HT1080 (cell line): ENCODE measurements around a stretch of chr15.

GRCh38 chr15:94855342-94856102 is 624.2 kb downstream of the MCTP2 start:
RAMPAGE:
- cytosol, long total RNA, result no peak
- long total RNA, result no peak
- nucleus, long total RNA, result no peak

DNA sequence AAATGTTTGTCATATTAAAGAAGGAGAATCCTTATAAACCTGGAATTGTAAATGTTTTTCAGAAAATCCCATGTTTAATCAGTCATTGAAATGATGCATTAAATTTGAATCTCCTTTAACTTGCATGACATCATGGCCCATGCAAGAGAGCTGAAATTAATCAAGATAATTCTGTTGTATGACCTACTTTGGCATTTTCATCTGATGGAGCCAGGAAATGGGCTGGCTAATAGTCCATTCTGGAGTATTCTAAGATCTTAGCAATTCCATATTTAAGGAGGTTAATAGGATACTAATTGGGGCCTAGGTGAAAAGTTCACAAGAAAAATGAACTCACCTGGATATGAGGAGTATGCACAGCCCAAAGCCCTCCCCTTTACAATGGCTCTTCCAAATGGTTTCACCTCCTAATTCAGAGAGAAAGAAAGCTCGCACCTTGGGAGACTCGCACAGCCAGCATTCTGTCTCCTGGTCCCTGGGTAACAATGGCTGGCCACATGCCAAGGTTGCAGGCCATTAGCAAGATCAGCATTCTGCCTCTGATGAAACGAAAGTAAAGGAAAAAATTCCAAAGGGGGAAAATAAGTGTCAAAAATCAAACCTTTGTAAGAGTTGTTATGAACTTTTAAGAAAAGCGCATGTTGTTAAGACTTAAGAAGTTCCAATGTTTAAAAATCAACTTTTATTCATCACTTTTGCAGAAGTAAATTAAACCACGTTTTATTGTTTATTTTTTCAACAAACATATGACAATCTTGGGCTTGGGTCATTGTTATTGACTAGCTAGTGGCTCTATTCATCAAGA is 786.5 kb downstream of the MCTP2 start:
RAMPAGE:
- cytosol, long total RNA, result no peak
- long total RNA, result no peak
- nucleus, long total RNA, result no peak

DNA sequence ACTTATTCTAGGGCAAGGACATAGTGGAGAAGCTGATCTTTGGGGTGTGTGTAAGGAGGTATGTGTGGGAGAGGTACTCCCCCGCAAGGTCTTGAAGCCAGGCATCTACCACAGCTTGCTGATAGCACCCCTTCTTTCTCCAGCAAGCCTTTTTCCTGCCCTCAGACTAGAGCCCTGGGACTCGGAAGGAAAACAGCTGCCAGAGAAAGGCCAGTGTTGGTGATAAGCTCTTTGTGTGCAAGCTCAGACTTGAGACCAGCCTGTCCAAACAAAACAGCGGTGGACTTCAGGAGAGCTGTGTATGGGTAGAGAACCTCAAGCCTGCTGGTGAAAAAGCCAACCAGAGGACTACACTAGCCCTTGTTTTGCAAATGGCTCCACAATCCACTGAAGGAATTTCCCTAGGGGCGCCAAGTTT is 1028.6 kb downstream of the MCTP2 start:
RAMPAGE:
- cytosol, long total RNA, result no peak
- long total RNA, result no peak
- nucleus, long total RNA, result no peak

DNA sequence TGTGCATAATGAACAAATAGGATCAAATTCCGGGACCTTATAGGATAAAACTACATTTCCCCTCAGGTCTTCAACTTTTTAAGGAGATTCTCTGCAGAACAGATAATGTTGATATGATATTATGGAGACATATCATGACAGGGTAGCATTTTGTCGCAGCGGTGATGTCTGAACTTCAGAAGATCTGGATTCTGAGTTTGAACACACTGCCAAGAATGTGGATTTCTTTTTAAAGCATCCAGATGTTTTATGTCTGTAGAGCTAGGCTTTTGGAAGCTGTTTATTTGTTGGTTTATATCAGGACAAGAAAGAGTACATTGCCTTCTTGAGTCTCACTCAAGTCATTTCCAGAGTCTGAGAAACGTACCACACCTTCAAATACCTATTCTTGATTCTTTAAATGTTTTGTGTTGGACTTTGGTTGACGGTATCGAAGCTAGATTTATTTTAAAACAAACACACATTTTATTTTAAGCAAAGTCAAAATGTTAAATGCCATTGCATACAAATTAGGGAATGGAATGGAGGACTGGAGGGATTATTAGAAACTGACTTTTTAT is 1047.6 kb downstream of the MCTP2 start:
RAMPAGE:
- cytosol, long total RNA, result no peak
- long total RNA, result no peak
- nucleus, long total RNA, result no peak

RAMPAGE:
- cytosol, long total RNA, result no peak
- long total RNA, result no peak
- nucleus, long total RNA, result no peak
Observed at GRCh38 chr15:95303737-95305003, 1026.3 kb upstream of the NR2F2 start.

DNA sequence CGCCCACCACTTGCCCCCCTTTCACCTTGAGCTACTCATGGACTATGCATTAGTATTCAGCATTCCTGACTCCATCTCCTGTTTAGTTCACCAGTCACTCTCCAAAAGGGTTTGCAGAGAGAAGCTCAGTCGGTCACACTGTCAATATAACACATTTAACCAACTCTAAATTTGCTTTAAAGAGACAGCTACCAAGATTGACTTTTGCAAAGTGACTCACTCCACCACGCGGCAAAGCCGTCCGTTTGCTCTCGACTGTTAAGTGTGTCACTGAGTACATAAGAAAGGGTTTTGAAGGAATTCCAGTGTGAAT is 1006.8 kb upstream of the NR2F2 start:
RAMPAGE:
- cytosol, long total RNA, result no peak
- long total RNA, result no peak
- nucleus, long total RNA, result no peak

RAMPAGE:
- cytosol, long total RNA, result no peak
- long total RNA, result no peak
- nucleus, long total RNA, result no peak
Observed at GRCh38 chr15:95439957-95440516, 890.5 kb upstream of the NR2F2 start.

DNA sequence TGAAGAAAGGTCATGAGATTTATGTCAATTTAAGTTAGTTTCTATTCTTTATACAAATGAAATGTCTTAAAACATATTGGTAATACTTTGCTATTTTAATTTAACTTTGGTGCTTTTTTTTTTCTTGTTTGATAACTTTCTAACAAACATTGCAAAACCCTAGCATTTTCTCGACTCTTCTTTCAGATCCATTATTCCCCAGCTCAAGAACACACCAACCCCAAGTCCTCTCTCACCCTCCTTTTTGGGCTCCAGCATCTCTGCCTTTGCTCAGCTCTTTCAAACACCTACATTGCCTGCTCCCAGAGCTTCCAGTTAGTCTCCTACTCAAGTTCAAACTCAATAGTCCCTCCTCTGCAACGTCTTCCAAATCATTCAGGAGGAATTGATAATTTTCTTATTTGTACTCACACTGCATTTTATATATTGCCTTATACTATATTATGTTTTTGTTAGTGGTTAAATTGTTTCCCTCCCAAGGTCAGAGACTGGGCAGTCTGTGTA is 852.4 kb upstream of the NR2F2 start:
RAMPAGE:
- cytosol, long total RNA, result no peak
- long total RNA, result no peak
- nucleus, long total RNA, result no peak

RAMPAGE:
- cytosol, long total RNA, result no peak
- long total RNA, result no peak
- nucleus, long total RNA, result no peak
Observed at GRCh38 chr15:95846748-95847251, 483.7 kb upstream of the NR2F2 start.

GRCh38 chr15:95874495-95875012 is 455.9 kb upstream of the NR2F2 start:
RAMPAGE:
- cytosol, long total RNA, result no peak
- long total RNA, result no peak
- nucleus, long total RNA, result no peak

DNA sequence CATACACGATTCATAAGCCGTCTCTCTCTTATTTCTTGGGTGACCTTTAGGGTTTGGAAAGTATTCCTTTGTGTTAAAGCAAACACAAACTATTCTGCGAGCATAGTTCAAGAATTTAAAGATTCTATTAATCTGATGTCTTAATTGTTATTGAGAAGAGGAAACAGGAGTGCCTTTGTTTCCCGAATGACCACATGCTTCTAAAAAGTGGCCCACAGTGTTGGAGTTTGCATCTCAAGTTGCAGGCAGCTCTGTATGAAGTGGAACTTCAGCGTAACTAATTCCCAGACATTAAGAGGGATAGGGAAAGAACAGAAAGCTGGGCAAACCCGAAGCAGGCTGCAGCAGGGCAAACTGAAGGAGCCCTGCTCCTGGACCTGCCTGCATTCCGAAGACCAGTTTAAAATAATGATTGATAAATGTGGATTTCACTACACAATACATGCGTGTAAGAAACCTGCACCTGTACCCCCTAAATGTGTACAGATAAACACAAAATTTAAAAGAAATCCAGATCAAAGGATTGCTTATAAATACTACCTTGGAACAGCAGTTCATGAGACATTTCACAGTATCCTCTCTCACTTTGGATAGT is 163.6 kb upstream of the NR2F2 start:
RAMPAGE:
- cytosol, long total RNA, result no peak
- long total RNA, result no peak
- nucleus, long total RNA, result no peak

DNA sequence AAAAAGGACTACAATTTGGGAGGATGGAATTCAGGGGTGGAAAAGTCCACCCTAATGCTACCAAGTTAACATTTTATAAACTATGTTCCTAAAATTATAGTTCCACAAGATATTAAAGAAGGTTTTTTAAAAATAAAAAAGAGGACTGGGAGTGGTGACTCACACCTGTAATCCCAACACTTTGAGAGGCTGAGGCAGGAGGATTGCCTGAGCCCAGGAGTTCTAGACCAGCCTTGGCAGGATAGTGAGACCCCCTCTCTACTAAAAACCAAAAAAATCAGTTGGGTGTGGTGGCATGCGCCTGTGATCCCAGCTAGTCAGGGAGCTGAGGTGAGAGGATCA is 152.8 kb upstream of the NR2F2 start:
RAMPAGE:
- cytosol, long total RNA, result no peak
- long total RNA, result no peak
- nucleus, long total RNA, result no peak

RAMPAGE:
- cytosol, long total RNA, result no peak
- long total RNA, result no peak
- nucleus, long total RNA, result no peak
Observed at GRCh38 chr15:96322435-96323710, 7.6 kb upstream of the NR2F2 start.

DNA sequence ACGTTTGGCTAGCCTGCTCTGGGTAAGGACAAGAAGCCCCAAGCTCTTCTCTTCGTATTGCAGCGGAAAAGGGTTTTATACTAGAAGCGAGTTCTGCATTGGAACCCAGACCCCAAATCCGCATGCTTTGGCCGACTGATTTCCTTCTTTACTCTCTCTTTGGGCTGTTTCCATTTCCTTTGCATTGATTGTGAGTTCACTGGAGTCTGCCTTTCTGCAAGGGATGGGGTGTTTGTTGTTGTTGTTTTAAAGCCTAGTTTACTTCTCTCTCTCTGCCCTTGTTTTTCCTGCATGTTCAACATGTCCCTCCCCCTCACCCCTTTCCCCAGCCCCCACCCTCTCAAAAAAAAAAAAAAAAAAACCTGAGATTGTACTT is 2.1 kb downstream of the NR2F2 start:
RAMPAGE:
- cytosol, long total RNA, result no peak
- long total RNA, result no peak
- nucleus, long total RNA, result no peak

RAMPAGE:
- cytosol, long total RNA, result no peak
- long total RNA, result no peak
- nucleus, long total RNA, result no peak
Observed at GRCh38 chr15:96336631-96336910, 6.1 kb downstream of the NR2F2 start.

DNA sequence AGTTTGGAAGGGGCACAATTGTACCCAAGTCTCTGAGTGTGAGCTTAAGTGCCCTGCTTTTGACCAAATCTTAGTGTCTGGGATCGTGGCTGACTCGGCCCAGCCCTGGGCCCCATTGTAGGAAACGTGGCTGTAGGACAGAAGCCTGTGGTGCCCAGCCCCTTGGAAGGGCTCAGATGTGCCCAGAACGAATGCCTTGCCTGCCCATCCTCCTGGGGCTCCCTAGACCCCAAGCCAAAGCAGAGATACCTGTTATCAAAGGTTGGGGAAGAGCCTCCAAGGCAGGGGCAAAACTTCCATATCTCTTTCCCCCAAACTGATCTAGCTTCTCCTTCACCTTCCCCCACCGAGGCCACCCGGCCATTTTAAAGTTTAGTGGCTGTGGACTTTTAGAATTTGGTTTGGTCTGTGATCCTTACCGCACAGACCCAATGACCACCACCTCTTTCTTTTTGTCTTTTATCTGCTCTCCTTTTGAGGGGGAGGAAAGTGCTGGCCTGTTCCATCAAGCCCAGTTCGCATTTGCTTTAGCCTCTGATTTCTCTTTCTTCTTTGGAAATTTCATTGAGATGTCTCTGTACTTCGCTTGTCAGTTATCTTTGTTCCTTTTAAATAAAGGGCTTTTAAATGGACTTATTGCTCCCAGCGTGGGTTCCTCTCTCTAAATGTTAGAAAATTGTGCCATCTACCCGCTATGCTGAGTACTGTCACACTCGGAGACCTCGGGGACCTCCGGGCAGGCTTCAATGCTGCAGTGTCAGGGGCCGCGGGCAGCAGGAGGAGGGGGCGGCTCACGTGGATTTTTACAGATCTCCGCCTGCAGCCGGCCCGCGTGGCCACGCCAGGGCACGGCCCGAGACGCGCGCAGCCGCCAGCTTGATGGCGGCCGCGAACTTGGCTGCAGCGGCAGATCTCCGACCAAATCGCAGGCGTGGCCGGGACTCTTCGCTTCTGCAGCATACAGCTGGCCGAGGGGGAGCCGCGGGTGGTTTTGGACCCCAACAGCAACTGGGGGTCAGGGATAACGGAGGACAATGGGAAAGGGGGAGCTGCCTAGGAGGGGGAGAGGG is 14.9 kb downstream of the NR2F2 start:
RAMPAGE:
- cytosol, long total RNA, result no peak
- long total RNA, result no peak
- nucleus, long total RNA, result no peak

DNA sequence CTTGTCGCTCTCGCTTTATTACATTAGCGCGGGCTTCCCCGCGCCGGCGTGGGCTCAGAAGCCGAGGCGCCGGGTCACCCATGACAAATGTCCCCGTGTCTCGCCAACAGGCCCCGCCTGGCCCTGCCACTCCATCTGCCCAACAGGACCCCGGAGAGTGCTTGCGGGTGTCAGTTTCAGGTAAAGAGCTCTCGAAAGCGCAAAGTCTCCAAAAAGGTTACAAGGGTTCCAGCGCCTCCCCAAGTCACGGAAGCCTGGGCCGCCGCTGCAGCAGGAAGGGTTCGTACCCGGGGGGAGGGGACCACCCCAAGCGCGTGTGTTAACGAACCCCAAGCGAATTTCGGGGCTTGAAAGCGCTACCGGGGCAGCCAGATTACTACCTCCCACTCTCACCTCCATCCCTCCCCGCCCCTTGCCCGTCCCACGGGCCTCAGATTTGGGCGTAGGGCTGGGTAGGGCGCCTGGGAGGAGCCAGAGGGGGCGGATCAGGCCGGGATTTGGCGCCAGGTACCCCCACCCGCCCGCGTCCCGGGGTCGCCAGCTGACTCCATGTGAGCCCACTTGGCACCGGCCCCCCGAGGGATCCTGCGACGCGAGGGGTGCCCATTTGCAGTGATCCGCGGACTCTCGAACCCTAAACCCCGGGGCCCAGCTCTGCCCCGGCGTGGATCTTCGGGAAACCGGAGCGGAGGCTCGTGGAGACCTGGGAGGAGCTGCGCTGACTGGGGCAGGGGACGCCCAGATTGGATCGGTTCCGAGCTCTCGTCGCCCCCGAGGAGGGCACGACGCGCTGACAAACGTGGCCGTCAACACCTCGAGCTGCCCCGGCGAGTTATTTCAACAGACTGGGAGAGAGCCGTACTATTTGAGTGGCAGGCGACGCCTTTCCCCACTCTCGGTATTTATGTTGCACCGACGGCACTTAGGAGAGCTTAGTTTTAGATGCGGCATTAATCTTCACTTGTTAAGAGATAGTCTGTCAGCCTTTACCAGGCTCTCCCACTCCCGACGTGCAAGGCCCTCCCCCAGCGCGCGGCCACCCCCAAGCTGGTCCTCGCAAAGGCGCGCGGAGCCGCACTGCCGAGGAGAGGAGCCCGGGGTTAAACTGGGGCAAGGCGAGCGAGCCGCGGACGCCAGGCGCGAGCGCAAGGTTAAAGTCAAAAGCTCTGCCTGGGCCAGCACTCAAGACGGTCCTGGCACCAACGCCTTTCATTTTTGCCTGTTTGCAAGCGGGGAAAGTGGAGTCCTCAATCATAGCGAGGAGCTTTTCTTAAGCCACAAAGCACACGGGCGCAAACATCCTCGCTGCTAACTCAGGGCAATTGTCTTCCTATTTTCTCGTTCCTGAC is 86.1 kb downstream of the NR2F2 start:
RAMPAGE:
- cytosol, long total RNA, result no peak
- long total RNA, result no peak
- nucleus, long total RNA, result no peak

GRCh38 chr15:96783051-96783545 is 452.6 kb downstream of the NR2F2 start:
RAMPAGE:
- cytosol, long total RNA, result no peak
- long total RNA, result no peak
- nucleus, long total RNA, result no peak

RAMPAGE:
- cytosol, long total RNA, result no peak
- long total RNA, result no peak
- nucleus, long total RNA, result no peak
Observed at GRCh38 chr15:96889683-96890682, 559.5 kb downstream of the NR2F2 start.

RAMPAGE:
- cytosol, long total RNA, result no peak
- long total RNA, result no peak
- nucleus, long total RNA, result no peak
Observed at GRCh38 chr15:97521785-97522278, 438.7 kb upstream of the ARRDC4 start.